ENCODE measurements around the gene GRIK2.

DNA sequence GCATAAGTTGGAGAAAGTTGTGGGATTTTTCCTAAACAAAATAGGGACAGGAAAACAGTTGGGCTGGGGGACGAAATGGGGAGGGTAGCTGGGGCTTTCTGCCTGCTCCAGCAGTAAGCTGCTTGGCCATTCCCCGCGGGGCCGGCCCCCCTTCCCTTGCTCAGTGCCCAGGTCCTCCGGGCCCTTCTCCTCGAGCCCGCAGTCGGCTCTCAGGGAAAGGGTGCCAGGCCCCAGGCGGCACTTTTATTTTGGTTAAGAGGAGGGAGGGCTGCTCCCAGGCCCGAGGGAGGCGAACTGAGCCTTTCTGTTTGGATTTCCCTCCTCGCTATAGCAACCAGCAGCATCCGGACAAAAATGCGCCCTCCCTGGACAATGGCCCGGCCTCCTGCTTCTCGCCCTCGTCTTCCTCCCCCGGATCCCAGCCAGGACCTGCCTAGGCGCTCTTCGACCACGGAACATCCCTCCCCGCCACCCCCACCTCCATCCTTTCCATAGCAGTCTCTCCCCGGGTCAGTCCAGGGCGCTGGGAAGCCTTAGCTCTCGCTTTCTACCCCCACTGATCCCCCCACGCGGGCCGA lies 6.7 kb upstream of the POU3F2 start:
- PRO-cap = no peak
CAGE:
- cytosol, long polyA plus RNA = no peak
- long polyA plus RNA = no peak
- nucleus, long polyA plus RNA = no peak

GRCh38 chr6:99347247-99347805 lies 2.1 kb downstream of the FAXC start:
- PRO-cap = no peak
CAGE:
- cytosol, long polyA plus RNA = no peak
- long polyA plus RNA = no peak
- nucleus, long polyA plus RNA = no peak

DNA sequence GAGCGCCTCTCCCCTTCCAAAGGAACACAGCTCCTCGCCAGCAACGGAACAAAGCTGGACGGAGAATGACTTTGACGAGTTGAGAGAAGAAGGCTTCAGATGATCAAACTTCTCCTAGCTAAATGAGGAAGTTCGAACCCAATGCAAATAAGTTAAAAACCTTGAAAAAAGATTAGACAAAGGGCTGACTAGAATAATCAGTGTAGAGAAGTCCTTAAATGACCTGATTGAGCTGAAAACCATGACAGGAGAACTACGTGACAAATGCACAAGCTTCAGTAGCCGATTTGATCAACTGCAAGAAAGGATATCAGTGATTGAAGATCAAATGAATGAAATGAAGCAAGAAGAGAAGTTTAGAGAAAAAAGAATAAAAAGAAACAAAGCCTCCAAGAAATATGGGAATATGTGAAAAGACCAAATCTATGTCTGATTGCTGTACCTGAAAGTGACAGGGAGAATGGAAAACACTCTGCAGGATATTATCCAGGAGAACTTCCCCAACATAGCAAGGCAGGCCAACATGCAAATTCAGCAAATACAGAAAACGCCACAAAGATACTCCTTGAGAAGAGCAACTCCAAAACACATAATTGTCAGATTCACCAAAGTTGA lies 23.1 kb upstream of the PNISR start:
- PRO-cap = no peak
CAGE:
- cytosol, long polyA plus RNA = no peak
- long polyA plus RNA = no peak
- nucleus, long polyA plus RNA = no peak

DNA sequence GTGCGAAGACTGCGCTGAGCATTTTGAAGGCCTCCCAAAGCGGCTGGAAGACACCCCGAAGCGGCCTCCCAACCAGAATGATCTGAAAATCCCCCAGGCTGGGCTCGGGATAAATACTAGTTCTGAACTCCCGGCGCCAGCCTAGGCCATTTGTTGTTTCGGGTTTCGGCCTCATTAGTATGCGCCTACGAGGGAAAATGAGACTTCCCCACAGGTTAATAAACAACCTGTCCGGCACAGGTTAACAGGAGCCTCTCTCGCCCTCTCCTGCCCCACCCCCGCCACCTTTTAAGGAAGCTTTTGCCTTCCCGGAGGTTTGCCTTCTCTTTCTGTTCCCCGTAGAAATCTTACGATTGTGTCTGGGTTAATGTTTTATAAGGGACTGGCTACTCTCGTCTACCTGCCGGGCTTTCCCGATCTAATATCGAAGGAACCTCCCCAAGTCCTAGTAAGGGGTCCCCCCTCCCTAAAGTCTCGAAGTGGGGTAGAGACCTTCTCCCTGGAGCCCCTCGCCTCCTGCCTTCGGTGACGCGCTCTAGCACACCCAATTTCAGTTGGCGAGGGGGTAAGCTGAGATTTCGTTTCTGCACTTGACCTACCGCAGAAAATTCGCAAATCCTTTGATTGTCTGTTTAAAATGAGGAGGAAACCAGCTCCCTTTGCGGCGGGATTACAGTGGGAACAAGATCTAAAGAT lies 8.8 kb downstream of the SIM1 start:
- PRO-cap = no peak
CAGE:
- cytosol, long polyA plus RNA = no peak
- long polyA plus RNA = no peak
- nucleus, long polyA plus RNA = no peak

DNA sequence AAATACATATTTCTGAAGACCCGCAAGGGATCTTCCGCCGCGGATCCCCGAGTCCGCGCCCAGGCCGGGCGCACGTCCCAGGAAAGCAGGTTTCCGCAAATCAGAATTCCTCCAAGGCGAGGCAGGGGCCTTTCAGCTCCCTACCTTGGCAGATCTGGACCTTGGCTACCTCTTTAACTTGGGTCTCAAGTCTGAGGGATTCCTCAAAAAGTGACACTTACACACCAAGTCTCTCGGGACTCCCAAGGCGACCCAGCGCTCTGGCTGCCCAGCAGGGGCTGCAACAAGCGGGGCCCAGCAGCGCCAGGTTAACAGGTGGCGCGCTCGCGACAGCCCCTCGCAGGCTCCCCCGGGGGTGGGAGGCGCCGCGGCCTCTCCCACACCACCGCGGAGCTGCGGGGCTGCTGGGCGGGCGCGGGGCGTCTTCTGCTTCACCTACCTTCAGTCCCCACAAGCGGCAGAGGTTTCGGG lies 511 bp downstream of the SIM1 start:
- PRO-cap = no peak
CAGE:
- cytosol, long polyA plus RNA = no peak
- long polyA plus RNA = no peak
- nucleus, long polyA plus RNA = no peak

DNA sequence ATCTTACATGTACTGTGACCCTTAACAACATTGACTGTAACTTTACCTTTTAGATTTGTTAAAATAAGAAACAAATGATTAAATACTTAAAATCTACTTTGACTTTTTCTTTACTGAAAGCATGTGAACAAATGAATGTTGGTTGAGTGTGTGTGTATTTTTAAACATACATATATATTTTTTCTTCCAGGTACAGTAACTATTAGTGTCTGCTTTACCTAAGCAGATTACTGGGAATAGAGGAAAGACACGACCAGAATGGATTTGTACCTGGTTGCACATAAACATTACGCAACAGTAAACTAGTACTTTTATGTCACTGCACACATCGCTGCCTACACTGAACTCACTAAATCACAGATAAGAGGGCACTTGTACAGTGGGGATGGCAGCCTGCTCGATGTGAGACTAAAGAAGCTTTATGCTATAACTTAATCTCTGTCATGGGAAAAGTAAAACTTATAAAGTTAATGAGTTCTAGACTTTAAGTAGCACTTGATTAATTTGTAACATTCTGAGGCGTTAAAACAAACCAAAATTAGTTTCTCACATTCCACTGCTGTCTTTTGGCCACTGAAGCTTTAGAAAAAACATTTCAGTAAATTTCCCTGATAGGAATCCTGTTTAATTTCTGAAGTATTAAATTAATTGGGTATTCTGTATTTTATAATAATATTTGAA lies 89.5 kb upstream of the SIM1 start:
- PRO-cap = no peak
CAGE:
- cytosol, long polyA plus RNA = no peak
- long polyA plus RNA = no peak
- nucleus, long polyA plus RNA = no peak

DNA sequence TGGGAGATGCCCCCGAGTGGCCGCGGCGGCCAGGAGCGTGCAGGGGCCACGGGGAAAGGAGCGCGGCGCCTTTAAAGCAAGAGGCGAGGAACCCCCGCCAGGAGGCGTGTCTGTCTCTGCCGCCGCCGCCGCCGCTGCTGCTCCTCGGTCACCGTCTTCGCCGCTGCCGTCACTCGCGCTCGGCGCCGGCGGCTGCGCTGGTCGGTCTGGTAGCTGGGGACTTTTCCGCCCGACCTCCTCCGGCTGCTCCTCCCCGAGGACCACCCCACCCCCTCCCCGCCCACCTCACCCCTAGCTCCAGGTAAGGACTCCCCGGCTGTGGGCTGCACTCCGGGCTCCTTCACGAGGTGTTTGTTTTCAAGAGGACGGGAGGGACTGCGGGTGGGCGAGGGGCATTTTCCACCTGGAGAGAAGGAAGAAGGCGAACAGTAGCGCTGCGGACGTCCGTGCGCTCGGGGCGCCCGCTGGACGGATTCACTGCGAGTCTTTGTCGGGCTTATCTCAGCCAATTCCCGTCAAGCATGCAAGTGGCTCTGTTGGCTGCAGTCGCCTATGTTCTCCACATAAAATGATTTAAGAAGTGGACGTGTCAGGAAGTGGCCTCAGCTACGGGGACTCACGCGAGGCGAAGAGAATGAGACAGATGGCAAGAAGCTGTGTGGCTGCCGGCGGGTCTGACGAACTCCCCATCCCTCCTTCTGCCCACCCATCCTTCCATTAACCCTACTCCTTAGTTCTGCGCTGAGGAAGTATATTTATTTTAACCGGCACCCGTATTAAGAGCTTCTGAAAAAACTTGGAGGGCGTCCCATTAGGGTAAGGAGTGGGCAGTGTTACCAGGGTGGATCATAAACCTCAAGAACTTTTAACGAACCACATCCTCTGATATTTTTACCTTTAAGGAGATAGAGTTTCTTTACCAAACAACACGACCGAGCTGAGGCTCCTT lies at the start of gene GRIK2:
GRIK2 (plus strand) TSS at position 172 of the 949 bp plus-strand sequence.
- PRO-cap = unidirectional peak, plus-strand start at position 172 of the sequence
CAGE:
- cytosol, long polyA plus RNA = no peak
- long polyA plus RNA = no peak
- nucleus, long polyA plus RNA = no peak

GRCh38 chr6:102190691-102191159 lies 797.2 kb downstream of the GRIK2 start:
- PRO-cap = no peak
CAGE:
- cytosol, long polyA plus RNA = no peak
- long polyA plus RNA = no peak
- nucleus, long polyA plus RNA = no peak

GRCh38 chr6:103127739-103128166 lies 1732.0 kb downstream of the HACE1 start:
- PRO-cap = no peak
CAGE:
- cytosol, long polyA plus RNA = no peak
- long polyA plus RNA = no peak
- nucleus, long polyA plus RNA = no peak

GRCh38 chr6:103708918-103709386 lies 1150.8 kb downstream of the HACE1 start:
- PRO-cap = no peak
CAGE:
- cytosol, long polyA plus RNA = no peak
- long polyA plus RNA = no peak
- nucleus, long polyA plus RNA = no peak

DNA sequence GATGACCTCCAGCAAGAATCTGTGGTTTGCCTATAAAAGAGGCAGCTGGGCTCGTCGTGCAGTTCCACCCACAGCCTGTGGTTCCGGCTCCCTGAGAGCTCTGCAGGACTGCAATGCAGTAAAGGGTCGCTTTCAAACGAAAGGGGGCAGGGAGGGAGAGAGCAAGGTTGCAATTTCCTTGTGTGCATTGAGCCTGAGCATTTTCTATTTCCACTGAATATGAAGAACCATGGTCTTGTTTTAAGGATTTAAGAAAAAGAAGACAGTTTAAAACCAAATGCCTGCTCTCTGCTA lies 236.6 kb downstream of the HACE1 start:
- PRO-cap = no peak
CAGE:
- cytosol, long polyA plus RNA = no peak
- long polyA plus RNA = no peak
- nucleus, long polyA plus RNA = no peak

- PRO-cap = no peak
CAGE:
- cytosol, long polyA plus RNA = no peak
- long polyA plus RNA = no peak
- nucleus, long polyA plus RNA = no peak
These were observed 1.1 kb upstream of the LIN28B start for GRCh38 chr6:104955861-104956060.

GRCh38 chr6:105310232-105311524 lies 92.2 kb downstream of the PREP start:
- PRO-cap = no peak
CAGE:
- cytosol, long polyA plus RNA = no peak
- long polyA plus RNA = no peak
- nucleus, long polyA plus RNA = start-site peak on the minus strand at chr6:105310653-105311512, 25 and 17 reads in 2 replicates

DNA sequence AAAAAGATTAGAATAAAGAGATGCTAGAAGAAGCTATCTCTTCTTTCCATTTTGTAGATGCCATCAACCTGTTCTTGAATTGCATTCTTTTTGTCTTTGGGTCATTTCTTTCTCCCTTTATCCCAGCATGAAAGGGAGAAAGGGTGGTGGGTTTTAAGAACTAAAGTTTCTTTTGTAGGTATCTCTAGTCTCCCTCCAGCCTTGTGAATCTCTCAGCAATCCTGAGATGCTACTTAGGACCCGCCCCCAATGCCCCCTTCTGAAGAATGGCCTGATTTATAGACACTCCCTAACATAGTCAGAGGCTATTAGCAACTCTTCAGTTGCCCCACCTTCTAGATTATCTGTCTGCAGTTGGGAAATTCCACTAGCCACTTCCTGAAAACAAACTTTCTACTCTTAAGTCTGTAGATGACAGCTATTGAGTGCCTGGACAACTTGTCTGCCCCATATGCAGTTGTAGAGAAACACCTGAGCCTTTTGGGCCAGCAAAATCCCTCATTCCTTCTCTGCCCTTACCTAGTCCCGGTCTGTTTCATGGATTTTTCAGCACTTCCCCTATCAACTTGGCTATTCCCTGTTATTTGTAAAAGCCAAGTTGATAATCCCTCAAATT lies 188.1 kb upstream of the PREP start:
- PRO-cap = no peak
CAGE:
- cytosol, long polyA plus RNA = no peak
- long polyA plus RNA = no peak
- nucleus, long polyA plus RNA = no peak

DNA sequence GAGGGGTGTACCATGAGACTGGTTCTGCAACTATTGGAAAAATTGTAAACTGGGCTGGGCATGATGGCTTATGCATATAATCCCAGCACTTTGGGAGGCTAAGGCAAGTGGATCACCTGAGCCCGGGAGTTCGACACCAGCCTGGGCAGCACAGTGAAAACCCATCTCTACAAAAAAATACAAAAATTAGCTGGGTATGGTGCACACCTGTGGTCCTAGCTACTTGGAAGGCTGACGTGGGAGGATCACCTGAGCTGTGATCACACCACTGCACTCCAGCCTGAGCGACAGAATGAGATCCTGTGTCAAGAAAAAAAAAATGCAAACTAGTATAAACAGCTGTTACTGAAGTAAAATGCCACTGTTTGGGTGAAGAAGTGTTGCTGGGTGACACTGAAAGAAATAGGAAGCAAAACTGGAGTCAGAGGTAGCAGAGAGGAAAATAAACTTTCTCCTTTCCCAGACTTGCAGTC lies 241.1 kb upstream of the PREP start:
- PRO-cap = no peak
CAGE:
- cytosol, long polyA plus RNA = no peak
- long polyA plus RNA = no peak
- nucleus, long polyA plus RNA = no peak

- PRO-cap = no peak
CAGE:
- cytosol, long polyA plus RNA = no peak
- long polyA plus RNA = no peak
- nucleus, long polyA plus RNA = no peak
These were observed 338.1 kb upstream of the PREP start for GRCh38 chr6:105740849-105741588.

GRCh38 chr6:105791725-105792307 lies 294.3 kb upstream of the PRDM1 start:
- PRO-cap = no peak
CAGE:
- cytosol, long polyA plus RNA = no peak
- long polyA plus RNA = no peak
- nucleus, long polyA plus RNA = no peak

DNA sequence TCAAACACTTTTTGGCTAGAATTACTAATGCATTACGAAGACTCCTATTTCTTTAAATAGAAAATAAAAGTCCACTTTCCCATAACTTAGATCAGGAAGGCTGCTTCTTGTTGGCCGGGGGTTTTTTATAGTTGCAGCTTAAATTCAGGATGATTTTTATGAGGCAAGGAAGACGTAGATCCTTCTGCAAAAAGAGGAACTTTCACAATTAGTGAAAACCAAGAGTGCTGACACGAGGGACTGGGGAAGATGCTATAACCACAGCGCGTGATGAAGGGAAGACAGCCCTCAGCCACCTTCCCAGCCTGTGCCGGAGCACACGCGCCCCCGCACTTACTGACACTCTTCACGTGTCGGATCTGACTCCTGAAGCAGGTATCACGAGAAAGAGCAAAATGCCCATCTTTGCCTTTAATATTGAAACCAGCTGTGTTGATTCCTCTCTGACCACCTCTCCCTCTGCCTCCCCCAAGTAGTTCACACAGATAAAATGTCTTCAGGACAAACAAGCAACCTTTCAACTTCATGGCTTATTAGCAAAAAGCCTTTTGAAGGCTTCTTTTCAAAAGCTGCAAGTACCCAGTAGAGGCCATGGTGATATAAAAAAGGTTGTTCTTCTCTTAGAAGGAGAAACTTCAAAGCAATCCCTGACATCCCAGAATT lies 205.9 kb upstream of the PRDM1 start:
- PRO-cap = no peak
CAGE:
- cytosol, long polyA plus RNA = no peak
- long polyA plus RNA = no peak
- nucleus, long polyA plus RNA = no peak

GRCh38 chr6:106046469-106046911 lies 39.6 kb upstream of the PRDM1 start:
- PRO-cap = no peak
CAGE:
- cytosol, long polyA plus RNA = no peak
- long polyA plus RNA = no peak
- nucleus, long polyA plus RNA = no peak

- PRO-cap = no peak
CAGE:
- cytosol, long polyA plus RNA = no peak
- long polyA plus RNA = no peak
- nucleus, long polyA plus RNA = no peak
These were observed 40.0 kb downstream of the PRDM1 start for GRCh38 chr6:106125957-106126734.

Measured in A549 (cell line).